Mesothelial cell of epicardium (in vitro differentiated cells): ENCODE measurements around a stretch of chr4.

- PRO-cap: no peak
These were observed 32.5 kb upstream of the PDLIM3 start for GRCh38 chr4:185567856-185568200.

- PRO-cap: no peak
These were observed 91.5 kb upstream of the PDLIM3 start for GRCh38 chr4:185626727-185627318.

DNA sequence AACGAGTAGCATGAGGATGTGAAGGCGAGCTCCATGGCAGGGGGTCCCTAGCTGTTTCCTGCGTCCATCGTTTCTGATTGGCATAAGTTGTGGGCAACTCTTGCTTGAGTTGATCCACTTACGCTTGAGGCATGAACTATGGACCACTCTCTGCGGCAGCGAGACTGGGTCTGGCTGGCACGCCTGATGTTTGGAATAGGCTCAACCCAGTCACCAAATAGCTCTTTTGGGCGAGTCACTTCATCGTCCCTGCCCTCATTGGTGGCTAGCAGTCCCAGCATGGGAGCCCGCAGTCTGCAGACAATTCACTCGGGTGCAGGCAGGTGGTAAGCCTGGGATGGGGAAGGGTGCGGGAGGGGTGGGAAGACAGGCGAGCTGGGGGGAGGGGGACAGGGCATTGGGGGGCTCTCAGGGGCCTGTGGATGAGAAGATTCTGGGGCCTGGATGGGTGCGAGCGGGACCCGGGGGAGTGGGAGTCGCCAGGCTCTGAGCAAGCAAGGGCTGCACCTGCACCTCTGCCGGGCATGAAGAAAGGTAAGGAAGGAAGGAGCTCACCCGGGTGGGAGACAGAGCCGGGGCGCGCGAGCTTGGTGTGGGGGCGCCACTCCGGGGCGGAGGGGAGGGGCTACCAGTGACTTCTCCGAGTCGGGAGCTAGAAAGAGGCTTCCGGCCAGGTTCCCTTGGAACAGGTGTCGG is 103.2 kb upstream of the PDLIM3 start:
- PRO-cap: no peak

- PRO-cap: no peak
These were observed 121.3 kb upstream of the PDLIM3 start for GRCh38 chr4:185656312-185657209.

GRCh38 chr4:185675119-185675973 is 136.6 kb downstream of the SORBS2 start:
- PRO-cap: no peak

- PRO-cap: no peak
These were observed 128.7 kb downstream of the SORBS2 start for GRCh38 chr4:185683158-185683761.

- PRO-cap: no peak
These were observed 82.7 kb downstream of the SORBS2 start for GRCh38 chr4:185729177-185729842.

- PRO-cap: no peak
These were observed 64.8 kb downstream of the SORBS2 start for GRCh38 chr4:185747198-185747530.

DNA sequence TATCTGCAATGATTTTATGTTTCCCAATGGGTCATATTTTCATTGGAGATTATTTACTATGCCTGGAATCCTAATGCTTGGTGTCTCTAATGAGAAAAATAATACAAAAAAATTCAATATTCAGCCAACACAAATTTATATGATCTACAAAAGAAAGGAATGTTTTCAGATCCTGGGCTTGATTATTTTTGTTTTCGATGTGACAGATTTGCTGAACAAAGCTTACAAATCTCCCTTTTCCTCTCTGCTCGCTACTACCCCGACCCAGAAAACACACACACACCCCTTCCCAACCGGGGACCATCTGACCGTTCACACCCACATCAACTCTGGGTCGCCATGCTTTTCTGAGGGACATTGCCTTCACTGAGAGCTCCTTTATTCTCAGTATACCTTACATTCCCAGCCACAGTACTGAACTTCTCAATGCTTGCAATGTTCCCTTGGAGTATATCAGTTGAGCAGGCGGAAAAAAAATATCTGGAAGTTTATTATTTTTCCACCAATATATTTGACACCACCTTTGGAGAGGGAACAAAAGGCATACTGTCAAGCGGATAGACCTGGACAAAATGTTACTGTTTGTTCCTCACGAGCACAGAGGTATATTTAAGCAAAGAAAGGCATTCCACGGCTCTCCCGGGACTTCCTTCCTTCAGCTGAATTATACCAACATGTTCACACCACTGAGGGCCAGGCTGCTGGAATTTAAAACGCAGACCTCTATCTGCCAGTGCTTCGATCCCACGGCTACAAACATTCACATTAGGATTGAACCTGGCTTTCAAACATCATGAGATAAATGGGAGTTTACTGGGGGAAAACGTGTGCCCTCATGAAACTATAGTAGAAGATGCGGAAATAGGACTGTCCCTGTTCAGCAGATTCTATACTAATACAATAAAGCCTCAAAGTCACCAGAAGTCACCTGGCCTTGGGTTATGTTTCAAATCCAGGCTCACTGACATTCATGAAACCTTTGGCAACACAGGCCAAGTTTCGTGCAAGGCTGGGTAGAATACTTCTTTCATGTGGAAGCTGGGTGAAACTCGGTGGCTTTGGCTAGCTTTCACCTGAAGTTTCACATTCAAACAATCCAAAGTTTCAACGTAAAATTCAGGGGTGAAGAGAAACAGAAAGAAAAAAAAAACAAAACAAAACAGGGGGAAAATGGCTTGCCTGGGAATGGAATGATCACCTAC is 39.7 kb downstream of the SORBS2 start:
- PRO-cap: no peak

GRCh38 chr4:185838475-185839667 is 26.9 kb upstream of the SORBS2 start:
- PRO-cap: no peak

DNA sequence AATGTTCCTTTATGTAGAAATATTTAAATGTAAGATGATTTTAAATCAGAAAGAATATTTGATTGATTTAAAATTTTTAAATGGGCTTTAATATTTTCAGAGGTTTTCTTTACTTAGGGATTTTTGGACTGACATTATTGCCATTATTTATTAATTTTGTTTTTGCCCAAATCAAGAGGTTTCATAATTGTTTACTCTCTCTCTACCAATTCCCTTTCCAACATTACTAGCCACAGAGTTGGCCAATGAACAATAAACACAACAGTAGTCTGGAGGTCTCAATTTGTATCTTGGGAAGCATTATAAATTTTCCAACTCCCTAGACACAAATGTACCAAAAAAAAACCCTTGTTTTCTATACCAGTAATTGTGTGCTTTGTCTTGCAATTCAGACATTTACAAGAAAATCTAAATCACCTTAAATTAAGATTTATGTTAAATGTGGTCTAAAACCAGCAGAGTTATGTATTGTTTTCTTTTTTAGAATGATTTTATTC is 452 bp downstream of the KLKB1 start:
- PRO-cap: no peak

- PRO-cap: no peak
These were observed 37.7 kb upstream of the MTNR1A start for GRCh38 chr4:186593129-186593342.

DNA sequence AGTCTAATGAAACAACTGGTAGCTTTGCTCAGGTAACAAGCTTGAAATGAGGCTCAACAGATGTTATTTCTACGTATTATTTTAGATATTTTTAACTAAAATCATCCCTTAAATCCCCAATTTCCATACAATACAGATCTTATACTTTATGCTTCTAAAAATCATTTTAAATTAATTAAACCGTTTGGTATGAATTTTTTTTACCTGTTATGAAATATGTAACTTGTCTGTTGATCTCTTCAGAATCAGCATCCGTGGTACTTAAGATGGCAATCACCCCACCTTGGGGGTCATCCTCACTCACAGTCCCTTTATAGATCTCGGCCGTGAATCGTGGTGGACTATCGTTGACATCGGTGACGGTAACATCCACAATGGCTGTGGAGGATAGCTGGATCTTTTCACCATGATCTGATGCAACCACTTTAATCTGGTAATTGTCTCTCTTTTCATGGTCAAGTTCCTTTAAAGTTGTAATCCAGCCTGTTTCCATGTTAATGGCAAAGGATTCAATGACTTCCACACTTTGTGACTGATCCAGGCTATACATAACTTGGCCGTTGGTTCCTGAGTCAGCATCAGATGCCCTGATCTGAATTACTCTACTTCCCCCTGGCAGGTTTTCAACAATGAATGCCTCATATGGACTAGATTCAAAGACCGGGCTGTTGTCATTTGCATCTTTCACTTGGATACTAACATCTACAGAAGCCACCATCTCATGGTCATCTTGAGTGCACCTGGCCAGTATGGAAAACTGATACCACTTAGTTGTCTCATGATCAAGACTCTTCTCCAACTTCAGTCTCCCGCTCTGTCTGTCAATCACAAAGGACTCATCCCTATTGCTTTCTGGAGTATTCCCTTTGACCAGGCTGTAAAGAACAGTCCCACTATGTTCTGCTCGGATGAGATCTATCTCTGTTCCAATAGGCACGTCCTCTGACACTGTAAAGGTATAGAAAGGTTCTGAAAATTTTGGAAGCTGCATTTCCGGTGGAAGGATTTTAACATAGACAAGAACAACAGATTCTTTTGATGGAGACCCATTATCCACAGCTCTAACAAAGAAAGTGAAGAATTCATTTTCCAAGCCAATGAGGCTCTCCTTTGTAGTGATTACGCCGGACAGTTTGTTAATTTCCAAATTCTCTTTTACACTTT is 62.5 kb upstream of the MTNR1A start:
- PRO-cap: no peak

GRCh38 chr4:186724513-186725078 is 940 bp upstream of the FAT1 start:
- PRO-cap: no peak

- PRO-cap: no peak
These were observed 31.4 kb upstream of the FAT1 start for GRCh38 chr4:186754725-186755723.

DNA sequence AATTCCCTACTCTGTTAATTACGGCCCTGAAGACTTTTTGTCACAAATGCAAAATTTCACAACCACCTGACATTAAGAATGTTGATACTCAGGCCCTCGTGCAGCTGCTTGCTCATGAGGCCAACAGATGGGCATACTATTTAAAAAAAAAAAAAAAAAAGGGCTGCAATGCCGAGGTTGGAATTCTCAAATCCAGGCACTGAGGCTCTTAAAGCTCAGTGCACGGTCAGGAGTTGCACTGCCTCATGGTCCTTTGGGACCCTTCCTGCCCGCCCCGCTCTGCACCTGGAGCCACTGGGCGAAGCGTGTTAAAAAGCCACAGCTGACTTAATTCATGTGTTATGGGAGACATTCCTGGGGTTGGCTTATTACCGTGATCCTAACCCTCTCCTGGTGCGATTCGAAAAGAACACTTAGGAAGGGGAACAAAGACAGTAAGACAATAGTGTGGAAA is 34.3 kb upstream of the FAT1 start:
- PRO-cap: no peak

DNA sequence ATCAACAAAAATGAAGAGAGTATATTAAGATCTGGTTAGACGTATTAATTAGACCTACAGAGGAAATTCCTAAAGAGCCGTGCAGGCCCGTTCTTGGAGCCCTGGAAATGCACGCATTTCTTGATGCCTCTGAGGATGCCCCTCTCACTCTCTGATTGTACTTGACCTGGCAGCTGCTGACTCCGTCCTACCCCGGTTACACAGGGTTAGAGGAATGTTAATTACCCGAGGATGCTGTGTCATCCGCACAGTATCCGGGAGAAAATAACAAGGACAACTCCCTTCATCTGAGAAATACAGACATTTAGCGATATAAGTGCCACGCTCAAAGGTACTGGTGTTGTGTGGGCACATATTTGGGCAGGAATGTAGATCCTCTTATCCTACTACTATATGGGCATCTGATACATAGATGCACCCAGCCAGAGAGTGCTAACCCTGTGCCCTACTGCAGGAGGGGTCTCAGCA is 404.6 kb upstream of the FAT1 start:
- PRO-cap: no peak

DNA sequence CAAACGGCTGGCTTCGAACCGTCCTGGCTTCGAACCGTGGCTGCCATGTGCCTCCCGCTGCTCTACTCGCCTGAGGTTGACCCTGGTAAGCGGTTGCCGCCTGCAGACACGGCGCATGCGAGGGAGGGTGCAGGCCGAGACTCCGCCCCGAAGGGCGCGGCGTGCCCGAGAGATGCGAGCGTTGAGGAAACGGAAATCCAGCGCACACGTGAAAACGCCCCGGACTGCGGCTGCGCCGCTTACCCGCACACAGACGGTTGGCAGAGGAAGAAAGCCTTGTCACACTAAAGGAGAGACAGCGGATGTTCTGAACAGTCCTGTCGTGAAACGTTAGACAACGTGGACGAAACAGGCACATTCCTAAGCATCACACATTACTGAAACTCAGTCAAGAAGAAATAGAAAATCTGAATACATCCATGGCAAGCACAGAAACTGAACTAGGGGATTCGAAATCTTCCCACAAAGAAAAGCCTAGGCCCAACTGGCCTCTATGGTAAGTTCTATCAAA is 382.0 kb upstream of the ZFP42 start:
- PRO-cap: no peak

GRCh38 chr4:188159388-188160263 is 20.4 kb downstream of the TRIML1 start:
- PRO-cap: no peak

GRCh38 chr4:188738079-188738822 is 599.0 kb downstream of the TRIML1 start:
- PRO-cap: no peak